NT2/D1 (cell line): ENCODE measurements around the gene VTI1A.

DNA sequence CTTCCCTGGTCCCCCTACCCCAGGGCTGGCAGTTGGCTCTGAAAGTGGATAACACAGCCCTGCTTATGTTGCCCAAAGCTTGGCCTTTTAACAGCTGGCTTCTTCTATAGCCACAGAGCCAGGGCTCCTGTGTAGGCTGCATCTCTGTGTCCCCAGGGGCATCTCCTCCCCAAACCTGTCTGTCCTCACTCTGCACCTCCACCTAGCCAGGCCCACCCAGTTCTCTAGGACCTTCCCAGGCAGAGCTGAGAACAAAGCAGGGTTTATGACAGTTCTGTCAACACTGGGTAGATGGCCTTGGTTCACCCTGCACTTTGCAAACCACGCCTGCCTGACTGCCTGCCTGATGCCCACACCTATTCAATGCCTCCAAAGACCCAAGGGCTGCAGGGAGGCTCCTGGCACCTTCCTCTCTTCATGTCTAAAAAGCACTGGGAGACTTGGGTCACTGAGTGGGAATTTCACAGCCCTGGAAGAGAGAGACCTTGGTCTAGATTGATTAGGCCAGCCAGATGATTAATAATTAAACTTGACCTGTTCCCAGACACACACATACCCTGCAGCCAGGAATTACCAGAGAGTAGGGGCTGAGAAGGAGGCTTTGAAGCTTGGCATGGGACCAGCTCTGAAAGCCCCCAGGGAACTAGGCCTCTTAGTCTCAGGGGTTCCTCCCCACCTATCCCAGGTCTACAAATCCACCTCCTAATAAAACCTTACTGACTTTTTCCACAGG lies 25.9 kb upstream of the PDCD4 start:
- RRBS, 2 experiments = no CpG with 5 or more reads among the region's 1 CpG

DNA sequence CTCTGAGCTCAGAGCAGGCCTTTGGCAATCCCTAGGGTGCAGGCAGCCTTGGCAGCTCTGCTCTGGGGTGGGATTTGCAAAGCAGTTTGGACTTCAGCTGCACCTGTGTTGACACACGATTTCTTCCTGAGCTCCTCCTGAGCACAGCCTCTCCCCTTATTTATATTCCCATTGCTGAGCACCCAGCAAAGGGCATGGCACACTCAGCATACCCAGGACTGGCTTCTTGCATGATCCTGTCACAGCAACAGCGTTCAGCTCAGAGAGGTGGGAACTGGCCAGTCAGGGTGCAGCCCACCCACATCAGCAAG lies 25.4 kb upstream of the PDCD4 start:
- RRBS, 2 experiments = no CpG with 5 or more reads among the region's 2 CpGs

DNA sequence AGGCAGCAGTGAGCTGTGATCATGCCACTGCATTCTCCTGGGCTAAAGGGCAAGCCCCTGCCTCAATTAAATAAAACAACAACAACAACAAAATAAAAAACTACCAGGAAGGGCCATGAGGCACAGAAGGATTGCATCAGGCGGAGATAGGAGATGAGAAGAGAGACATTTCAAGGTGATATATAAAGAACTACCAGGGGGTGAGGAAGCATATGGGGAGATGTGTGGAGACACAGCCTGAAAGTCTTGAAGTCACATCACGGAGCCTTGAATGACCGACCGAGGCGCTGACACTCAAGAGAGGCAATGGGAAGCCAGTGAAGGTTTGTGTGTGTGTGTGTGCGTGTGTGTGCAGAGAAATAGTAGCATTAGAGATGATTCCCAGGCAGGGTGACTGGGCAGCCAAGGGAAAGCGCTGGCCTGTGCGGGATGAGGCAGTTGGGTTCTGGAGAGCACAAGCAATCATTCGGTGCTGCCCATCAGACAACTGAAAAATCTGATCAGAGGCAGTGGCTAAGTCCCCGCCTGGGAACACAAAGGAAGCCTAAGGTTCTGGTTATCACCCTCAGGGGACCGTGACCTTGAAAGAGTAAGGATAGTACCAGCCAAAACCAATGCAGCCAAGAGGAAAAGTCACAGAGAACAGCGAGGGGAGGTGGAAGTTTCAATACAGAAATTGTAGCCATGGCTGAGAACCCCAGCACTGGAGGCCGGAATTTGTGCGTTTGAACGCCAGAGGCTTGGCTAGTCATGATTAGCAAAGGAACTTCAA lies 987 bp upstream of the PDCD4 start:
- RRBS, 2 experiments = no CpG with 5 or more reads among the region's 15 CpGs

GRCh38 chr10:110873633-110873870 lies 1.8 kb downstream of the PDCD4 start:
- RRBS, 2 experiments = no CpG with 5 or more reads among the region's 5 CpGs

- RRBS, 2 experiments = no CpG with 5 or more reads among the region's 2 CpGs
These were observed 10.8 kb downstream of the BBIP1 start for GRCh38 chr10:110908077-110908759.

- RRBS, 2 experiments = no CpG with 5 or more reads among the region's 6 CpGs
These were observed 27.9 kb downstream of the SHOC2 start for GRCh38 chr10:110947088-110947953.

DNA sequence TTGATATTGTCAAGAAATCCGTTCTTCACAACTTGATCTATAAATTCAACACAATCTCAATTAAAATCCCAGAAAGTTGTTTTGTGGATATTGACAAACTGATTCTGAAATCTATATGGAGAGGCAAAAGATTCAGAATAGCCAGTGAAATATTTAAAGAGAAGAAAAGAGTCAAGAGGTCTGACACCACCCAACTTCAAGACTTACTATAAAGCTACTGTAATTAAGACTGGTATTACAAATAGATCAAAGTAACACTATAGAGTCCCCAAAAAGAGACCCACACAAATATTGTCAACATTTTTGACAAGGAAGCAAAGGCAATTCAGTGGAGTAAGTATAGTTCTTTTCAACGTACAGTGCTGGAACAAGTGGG lies 52.3 kb upstream of the ADRA2A start:
- RRBS, 2 experiments = no CpG with 5 or more reads among the region's 2 CpGs

DNA sequence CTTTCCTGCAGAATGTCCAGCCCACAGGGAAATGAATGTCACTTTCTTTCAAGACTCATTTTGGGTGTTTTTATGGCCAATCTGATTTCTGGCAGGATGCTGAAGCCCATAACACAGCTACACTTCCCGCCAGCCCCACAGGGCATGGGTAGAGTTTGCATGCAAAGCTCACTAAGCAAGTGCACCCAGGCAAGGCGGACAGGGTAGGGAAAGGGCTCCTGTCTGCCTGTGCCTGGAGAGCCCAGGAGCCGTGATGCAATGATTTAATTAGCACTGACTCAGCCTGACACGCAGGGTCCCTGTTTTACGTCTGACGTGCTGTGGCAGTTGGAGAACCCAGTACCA lies 26.2 kb upstream of the GPAM start:
- RRBS, 2 experiments = no CpG with 5 or more reads among the region's 6 CpGs

DNA sequence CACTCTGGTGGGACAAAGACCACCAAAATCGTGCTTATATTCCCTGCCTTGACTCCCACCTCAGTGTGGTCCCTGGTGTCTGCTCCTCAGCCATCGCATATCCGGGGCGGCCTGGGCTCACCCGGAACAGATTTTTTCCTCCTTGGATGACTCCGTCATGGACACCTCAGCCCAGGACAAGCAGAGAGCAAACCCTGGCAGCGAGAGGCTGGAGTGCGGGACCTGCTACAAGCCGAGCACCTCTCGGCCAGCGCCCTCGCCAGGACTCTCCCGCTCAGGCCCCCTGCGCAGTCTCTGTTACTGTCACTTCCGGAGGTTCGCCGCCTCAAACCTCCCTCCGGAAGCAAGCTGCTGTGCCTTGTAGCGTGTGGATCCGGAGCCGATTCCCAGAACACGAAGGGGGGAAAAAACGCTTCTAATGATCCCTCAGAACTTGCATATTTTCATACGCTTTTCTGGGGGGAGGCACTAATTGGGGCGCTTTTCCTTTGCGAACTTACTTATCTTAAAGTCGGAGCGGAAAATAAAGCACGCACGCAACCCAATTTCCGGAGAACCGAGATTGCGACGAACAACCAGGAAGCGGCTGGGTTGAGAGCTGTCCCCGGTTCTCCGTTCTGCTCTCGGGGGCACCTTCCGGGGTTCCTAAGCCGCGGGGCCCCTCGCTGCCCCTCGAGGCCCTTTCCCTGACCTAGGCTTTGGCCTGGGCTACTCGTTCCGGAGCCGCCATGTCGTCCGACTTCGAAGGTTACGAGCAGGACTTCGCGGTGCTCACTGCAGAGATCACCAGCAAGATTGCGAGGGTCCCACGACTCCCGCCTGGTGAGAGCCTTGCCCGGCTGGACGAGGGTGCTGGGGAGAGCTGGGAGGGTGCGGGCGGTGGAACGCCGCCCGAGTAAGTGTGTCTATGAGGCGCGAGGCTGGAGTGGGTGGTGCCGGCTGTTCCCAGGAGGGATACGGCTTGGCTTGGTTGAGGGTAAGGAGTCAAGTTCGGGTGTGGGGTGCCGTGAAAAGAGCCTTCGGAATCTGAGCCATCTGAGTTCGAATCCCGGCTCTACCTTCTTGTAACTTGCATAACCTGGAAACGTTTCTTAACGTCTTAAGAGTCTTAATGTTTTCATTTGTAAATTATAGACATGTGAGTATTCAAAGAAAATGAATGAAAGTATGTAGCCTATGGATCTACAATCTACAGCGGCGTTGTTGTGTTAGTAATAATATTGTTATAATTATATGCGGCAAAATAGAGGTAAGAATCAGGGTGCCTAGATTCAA lies at the start of gene VTI1A:
Gene VTI1A (plus strand): TSS at position 570 of the 1,275 bp plus-strand sequence.
- RRBS, 2 experiments = under 1 to 3% methylated on average over 15 to 28 of the region's 76 CpGs

- RRBS, 2 experiments = no CpG with 5 or more reads among the region's 8 CpGs
These were observed 130.9 kb downstream of the VTI1A start for GRCh38 chr10:112577882-112578253.

GRCh38 chr10:112716844-112717330 lies 233.2 kb upstream of the TCF7L2 start:
- RRBS, 2 experiments = no CpG with 5 or more reads among the region's 7 CpGs

DNA sequence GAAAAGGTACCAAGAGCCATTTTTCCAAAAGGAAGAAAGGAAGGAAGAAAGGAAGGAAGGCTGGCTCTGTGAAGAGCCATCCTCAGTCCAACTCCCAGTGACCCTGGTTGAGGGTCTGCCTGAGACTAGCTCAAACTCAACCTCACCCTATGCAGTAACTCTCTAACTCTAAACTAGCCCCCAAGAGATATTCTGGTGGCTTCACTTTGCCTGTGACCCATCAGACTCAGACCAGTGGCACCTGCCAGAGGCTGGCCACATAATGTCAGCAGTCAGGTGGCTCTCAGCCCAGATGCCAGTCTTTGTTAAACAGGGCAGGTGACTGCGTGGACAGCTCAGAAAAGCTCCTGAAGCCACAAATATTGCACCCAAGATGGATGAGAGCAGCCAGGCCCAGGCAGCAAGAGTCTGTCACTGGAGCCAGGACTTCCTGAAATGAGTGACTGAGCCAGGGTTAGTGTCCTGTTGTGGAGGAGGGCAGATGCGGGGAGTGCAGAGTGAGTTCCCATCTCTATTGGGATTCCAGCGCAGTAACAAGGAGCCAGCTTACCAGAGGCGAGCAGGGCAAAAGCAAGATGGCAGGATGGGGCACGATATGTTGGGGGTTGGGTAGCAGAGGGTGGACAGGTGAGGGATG lies 129.7 kb upstream of the TCF7L2 start:
- RRBS, 2 experiments = no CpG with 5 or more reads among the region's 5 CpGs

DNA sequence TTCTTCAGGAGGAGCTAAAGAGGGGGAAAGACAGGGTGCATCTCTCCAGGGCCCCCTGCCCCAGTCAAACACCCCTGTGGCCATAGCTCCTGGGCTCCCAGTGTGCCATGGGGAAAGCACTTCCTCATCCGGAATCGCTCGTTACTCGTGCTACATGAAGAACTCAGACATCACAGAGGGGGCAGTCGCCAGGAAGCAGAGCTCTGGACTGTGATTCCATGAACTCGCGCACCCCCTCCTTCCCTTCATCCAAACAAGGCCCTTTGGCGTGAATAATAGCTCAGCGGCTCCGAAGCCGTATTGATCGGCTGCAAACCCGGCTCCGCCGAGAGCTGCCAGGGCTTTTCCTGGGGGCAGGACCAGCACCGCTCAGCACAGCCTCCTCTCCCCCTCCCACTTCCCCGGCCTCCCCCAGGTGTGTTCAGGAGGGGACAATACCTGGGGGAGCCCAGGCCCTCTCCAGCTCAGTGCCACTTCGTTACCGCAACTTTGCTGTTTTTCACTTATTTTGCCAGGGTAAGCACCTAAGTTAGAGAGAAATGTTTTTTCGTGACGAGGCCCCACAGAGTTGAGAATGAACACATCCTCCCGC lies 129.0 kb upstream of the TCF7L2 start:
- RRBS, 2 experiments = 40 to 96% methylated on average over 1 to 4 of the region's 22 CpGs

DNA sequence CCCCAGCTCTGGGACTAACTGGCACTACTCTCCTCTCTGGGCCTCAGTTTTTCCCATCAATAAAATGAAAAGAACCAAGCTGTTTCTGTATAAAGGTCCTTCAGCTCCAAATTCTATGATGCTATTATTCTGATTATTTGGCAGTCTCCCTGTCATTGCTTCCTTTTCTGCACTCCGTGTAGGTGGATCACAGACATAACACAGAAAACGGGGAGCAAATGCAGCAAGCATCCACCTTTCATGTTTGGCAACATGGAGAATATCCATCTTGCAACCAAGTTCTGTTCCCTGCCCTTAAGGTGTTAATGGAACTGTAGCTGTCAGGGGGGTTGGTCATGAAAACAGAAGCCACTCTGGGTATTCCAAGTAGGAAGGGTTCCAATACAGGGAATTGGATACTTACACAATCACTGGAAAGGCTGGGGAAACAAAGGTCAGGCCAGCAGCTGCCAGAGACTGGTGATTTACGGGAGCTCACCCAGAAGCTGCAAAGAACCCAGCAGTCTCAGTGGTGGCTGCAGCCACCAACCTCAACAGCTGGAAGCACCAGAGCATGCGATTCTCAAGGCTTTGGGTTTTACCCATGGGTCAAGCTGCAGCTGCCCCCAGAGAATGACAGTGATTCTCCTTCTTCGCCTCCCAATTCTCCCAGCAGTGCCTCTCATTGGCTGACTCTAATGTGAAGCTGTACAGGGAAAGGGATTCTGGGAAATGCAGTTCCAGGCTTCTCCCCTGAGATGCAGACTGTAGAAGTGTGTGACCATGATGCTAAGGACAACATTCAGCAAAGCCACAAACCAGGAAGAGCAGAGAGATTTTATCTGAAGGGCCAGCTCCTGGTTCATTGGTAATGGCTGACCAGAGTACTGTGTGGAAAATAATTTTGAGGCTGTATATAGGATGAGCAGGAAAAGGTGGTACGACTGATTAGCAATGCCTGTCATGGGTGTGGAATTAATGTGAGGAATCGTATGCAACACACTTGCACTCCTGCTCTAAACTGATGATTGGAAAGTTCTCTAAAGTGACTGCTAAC lies 107.2 kb upstream of the TCF7L2 start:
- RRBS, 2 experiments = no CpG with 5 or more reads among the region's 7 CpGs

GRCh38 chr10:112915362-112916040 lies 34.5 kb upstream of the TCF7L2 start:
- RRBS, 2 experiments = no CpG with 5 or more reads among the region's 7 CpGs

DNA sequence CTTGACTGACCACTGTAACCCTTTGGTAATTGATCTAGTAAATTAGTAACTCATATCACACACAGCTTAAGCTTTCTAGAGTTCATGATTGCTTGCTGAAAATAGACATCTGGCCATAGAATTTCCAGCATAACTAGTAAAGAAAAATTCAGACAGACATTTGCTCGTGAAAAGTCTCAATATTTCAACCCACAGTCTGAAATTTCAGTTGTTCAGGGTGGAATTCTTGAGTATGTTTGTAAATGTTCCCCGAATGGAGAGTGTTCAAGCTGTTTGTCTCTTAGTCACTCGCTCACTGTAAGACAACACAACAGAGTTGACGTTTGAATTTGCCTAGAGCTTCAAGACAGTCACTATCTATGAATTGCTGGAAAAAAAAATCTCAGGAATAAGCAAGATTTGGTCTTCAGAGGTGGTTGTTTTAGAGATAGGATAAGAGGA lies 34.0 kb upstream of the TCF7L2 start:
- RRBS, 2 experiments = no CpG with 5 or more reads among the region's 4 CpGs

- RRBS, 2 experiments = 1 to 2% methylated on average over 27 of the region's 95 CpGs
These were observed 1.2 kb downstream of the TCF7L2 start for GRCh38 chr10:112950935-112951912.

DNA sequence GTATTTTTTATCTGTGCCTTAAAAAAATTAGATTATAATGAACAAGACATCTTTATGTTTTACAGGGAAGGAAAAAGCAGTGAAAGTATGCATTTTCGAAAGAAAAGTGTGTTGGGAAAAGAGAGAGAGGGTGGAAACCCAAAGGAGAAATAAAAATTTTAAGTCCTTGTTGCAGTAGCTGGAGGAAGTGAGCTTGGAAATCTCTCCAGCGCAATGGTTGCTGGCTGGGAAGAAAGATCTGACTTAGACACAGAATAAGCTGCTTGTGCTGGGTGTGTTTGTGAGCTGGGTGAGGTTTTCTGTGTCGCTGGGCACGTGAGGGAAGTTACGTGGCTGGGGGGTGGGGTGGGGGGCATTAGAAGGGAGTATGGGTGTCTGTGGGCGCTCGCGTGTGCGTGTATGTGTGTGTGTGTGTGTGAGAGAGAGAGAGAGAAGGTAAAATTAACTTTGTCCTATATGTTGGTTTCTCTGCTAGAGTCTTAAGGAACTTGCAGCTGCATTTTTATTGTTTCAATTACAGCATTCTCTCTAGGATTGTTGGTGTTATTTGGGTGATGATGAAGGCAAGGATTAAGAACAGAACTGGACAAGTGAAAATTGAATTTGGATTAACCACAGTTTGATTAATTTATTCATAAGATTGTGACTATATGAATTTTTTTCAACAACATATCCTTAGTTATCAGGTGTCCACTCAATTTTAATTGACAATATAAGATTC lies 11.6 kb downstream of the TCF7L2 start:
- RRBS, 2 experiments = no CpG with 5 or more reads among the region's 9 CpGs

DNA sequence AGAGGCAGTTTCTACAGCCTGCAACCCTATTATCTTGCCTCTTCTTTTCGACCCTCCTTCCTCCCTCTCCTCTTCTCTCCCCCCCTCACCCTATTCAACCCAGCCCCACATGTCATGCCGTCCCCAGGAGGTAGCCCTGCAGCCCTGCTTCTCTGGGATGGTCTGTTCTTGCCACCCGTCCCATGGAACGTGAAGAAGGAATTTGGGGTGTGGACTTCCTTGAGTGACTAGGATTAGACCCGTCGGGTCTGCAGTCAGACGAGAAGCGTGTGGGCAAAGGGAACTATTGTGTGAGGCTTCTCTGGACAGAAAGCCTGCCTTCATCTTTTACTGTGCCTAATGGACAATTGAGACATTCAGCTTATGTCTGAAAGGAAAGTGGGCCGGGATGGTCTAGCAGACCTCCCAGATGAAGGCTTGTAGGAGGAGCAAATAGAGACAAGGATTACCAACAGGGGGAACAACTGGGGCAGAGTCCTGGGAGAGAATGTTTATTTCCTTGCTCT lies 77.7 kb downstream of the TCF7L2 start:
- RRBS, 2 experiments = no CpG with 5 or more reads among the region's 9 CpGs

DNA sequence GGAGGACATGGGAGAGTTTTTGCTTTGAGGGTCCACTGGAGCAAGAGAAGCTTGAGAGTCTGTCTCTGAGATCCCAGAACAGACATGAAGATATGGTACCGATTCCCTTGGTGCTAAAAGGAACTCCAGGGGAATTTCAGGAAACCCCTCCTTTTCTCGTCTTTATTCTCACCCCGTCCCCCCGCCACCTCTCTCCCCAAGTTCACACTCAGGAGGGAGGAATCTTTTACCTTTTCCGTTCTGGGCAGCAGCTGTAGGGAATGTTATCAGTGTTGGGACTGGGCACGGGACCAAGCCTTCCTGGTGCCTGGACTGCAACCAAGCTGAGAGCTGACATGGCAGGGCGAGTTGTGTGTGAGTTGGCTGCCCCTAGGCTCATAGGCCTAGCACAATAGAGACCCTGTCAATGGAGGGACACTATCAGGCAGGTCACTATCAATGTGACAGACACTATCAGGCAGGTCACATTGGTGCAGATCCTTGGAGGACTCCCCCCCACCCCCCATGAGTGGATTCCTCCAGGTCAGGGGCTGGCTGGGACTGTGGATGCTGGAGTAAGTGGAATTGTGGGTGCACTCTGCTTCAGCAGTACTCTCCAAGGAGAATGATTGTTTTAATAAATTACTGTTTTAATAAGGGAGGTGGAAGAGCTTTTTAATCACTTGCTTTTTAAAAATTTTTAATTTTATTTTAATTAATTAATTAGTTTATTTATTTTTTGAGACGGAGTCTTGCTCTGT lies 121.5 kb downstream of the TCF7L2 start:
- RRBS, 2 experiments = no CpG with 5 or more reads among the region's 8 CpGs